Heart right ventricle (tissue), 2 donors: ENCODE results near the gene TEX52.

DNA sequence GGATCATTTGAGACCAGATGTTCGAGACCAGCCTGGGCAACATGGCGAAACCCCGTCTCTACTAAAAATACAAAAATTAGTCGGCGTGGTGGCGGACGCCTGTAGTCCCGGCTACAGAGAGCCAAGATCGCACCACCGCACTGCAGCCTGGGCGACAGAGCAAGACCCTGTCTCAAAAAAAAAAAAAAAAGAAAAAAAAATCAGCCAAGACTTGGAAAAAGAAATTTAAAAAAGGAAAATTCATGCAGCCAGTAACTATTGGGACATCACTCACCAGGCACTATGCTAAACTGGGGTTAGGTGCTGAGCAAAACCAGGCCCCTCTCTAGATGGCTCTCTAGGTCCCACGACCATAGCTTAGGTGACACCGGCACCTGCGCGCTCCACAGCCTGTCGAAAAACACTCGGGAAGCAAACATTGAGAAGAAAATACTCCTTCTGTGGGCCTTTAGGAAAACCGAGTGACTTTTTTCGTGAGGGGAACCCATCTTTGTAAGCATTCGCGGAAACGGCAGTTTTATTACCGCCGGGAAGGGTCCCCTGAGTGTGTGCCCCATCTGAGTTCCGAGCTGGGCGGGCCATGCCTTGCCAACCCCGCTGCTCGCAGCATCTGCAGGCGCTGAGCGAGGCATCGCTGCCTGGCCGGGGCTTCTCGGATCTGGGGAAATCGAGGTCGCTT is 908 bp upstream of the FKBP4 start:
- PRO-cap, 2 experiments = no peak in any of the 2 experiments

DNA sequence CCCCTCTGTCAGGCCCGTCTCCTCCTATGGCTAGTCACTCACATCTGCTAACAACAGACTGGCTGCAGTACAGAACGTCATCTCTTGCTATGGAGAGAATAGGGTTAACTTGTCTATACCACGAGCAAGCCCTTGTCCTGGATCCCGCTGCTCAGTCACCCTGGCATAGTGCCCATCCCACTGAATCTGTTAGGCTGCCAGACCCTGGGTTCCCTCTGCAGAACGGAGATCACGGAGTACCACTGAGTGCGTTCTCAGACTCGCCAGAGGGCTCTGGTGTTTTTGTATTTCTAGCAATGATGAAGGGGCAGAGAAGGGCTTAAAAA is 6.2 kb upstream of the NRIP2 start:
- PRO-cap, 2 experiments = peak in 1 of 2 experiments; most common plus-strand start position 220 of the sequence (in 1)

DNA sequence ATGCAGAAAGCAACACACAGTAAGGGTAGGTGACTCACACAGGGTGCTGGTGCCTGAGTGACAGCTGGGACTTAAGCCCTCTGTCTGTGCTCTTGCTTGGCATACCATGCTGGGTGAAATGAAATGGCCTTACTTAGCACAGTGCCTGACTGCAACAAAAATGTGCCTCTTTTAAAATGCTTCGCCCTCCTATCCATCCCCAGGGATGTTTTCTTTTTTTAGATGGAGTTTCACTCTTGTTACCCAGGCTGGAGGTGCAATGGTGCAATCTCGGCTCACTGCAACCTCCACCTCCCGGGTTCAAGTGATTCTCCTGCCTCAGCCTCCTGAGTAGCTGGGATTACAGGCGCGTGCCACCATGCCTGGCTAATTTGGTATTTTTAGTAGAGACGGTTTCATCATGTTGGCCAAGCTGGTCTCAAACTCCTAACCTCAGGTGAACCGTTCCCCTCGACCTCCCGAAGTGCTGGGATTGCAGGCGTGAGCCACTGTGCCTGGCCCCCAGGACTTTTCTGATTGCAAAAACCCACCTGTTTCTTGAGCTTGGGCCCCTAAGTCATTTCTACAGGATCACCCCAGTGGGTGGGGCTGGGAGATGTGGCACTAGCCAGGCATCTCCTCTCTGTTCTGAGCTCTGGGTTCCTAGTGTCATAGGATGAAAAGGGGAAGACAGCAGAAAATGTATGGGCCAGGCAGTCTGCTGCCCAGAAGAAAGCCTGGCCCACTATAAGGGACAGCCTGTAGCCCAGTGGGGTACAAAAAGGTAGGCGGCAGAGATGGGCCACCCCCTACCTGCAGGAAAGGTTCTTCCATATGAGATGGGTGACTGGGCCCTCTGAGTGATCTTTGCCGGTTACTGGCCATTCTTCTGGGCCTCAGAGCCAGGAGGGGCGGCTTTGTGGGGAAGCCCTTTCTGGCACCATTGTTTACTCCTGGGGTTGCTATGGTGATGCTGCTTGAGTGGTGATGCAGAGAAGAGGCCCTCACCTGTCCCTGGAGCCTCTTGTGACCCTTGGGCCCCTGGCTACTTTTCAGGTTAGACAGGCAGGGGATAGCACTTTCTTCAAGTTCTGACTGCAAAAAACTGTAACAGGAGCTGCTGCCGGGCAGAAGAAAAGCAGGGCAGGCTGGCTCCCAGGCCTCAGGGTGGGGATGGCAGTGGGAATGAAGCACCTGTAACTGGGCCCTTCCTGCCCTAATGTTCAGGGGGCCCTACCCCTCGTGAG is at the start of gene TEX52:
TSS of gene TEX52 (minus strand) at position 877 of the 1,226 bp plus-strand sequence.
- PRO-cap, 2 experiments = no peak in any of the 2 experiments

DNA sequence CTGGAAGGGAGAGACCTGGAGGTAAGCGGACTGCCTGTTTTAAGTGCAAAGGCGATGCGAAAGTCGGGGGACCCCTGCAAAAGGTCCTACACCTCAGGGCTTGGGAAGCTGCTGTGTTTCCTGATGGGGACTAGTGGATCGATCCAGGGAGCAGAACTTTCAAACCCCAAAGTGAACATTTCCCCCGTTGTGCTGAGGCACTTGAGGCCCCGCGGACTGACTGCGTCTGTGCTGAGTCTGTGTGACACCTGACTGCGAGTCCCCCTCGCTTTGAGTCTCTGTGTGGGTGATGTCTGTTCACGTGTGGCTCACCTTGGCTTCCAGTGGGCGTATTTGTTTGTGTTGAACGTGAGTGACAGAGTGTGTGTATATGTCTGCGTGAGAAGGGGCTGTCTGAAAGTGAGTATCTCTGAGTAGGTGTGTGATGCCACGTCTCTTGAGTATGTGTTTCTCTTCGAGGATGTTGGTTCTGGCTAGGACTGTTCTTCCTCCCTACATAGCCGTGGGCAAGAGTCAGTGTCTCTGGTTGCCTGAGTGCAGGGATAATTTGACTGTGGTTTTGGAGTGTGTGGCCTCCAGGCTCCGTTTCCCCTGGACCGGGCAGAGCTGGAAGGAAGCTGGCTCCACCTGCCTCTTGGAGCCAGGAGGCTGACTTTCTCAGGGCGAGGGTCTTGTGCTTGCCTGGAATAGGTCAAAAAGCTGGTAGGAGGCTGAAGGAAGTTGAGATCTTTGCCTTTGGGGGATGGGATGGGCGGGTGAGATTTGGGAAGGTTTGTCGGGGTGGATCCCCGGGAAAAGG is 1.3 kb downstream of the TEAD4 start:
- PRO-cap, 2 experiments = no peak in any of the 2 experiments

GRCh38 chr12:3020682-3021267 is 56.4 kb upstream of the TSPAN9 start:
- PRO-cap, 2 experiments = no peak in any of the 2 experiments

DNA sequence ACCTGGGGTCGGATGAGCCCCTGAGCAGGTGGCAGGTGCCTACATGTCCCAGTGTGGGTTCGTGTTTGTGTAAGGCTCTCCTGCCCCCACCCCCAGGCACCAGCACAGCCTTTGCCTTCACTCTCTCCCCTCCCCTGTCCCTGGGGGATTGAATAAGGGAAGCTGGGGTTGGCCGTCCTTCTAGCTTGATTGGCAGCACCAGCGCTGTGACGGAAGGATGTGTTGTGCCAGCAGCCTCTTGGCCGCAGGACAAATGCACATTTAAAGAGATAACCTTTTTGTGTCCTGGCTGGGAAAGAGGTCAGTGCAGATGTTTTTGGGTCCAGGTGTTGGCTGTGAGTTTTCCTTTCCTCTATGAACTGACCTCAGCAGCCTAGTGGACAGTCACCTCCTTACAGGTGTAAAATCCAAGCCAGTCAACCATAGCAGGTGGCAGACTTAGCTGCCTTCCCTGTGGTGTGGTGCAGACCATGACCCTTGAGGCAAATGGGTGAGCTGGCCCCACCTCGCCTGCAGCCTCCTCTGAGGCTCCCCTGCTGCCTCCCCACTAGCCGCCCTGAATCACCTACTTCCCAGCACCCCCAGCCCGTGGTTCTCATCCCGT is 34.6 kb upstream of the TSPAN9 start:
- PRO-cap, 2 experiments = peak in 1 of 2 experiments; most common minus-strand start position 150 of the sequence (in 1)

DNA sequence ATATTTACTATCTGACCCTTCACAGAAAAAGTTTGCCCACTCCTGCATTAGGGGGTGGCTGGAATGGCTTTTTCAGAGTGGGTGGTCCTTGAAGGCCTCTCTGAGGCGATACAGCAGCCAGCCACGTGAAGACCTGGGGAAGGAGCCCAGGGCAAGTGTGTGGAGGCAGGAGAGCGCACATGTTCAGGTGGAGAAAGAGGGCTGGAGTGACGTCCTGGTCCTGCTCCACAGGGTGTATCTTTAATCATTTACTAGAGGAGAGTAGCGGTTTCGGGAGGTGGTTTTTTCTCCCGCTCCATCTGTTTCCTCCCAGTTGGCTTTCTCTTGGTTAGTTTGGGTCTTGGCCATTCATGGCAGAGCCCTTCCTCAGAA is 27.7 kb upstream of the TSPAN9 start:
- PRO-cap, 2 experiments = no peak in any of the 2 experiments

DNA sequence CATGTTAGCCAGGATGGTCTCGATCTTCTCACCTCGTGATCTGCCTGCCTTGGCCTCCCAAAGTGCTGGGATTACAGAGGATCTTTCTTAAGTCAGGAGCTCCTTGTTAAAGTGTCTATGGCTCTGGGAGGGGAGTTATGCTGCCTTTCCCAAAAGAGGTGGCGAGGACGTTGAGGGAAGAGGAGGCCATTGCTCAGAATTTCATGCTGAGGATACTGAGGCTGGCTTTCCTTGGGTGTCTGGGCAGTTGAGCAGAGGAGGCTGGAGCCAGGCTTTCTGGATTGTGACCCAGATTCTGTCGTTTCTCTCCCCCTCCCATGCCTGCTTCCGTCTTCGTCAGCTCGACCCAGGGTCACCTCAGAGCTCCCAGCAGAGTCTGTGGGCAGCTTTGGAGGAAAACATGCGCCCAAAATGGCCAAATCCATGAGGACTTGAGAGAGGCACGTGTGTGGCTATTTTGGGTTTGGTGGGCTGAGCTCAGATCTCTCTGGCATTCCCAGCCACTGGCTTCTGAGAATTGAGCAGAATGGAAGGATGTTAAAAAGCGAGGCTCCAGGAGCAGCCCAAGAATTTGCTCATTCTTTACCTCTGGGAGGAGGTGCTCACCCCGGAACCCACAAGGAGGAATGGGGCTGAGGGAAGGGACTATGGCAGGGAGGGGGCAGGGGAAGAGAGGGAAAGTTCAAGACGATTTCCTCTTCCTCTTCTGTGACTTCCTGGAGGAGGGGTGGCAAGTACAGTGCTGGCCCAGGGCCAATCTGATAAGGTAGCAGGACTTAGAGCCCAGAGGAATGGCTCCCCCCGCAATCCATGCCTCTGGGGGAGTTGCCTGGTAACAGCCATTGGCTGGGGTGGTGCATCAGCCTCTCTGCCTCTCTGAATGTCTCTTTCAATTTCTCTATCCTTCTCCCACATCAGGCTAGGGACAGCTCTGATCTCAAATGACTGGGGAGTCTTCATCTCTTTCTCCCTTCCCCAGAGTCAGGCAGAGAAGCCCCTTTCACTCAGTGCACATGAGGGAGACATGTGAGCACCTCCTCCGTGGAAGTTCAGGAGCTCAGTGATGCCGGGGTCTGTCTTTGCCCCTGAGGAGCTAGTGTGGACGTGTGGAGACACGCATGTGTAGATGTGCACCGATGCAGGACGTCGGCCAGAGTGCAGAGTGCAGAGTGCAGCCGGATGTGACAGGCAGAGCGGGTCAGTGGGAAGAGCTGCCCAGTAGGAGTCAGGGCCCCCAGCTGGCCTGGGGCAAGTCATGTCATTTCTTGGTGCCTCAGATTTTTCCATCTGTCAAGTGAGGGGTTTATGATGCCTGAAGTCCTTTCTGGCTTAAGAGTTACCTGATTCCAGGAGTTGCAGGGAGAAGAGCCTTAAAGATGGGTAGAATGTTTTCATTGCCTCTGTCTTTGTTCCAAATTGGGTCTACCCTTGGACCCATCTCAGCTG is 20.2 kb downstream of the TSPAN9 start:
- PRO-cap, 2 experiments = peak in 1 of 2 experiments; most common minus-strand start position 1,157 of the sequence (in 1)

- PRO-cap, 2 experiments = peak in 1 of 2 experiments; most common plus-strand start chr12:3235809 (in 1); most common minus-strand start chr12:3235554 (in 1)
These were observed 158.4 kb downstream of the TSPAN9 start for GRCh38 chr12:3235442-3236047.

- PRO-cap, 2 experiments = no peak in any of the 2 experiments
These were observed 175.9 kb upstream of the PRMT8 start for GRCh38 chr12:3315149-3315537.

DNA sequence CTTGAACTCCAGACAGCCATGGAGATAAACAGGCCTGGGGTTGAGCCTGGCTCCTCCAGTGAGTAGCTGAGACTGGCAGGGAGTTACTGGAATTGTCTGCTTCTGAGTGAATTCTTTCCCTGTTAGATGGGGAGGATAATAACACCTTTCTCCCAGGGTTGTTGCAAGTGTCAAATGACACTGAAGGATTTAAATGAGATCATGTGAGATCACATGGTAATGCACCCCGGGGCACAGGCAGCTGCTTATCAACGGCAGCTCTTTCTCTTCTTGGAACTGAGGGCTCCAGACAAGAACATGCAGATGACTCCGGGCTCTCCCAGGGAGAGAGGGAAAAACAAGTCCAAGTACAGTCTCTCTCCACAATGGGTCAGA is 109.0 kb downstream of the PRMT8 start:
- PRO-cap, 2 experiments = no peak in any of the 2 experiments

- PRO-cap, 2 experiments = no peak in any of the 2 experiments
These were observed 1.7 kb downstream of the PARP11 start for GRCh38 chr12:3871237-3872114.

DNA sequence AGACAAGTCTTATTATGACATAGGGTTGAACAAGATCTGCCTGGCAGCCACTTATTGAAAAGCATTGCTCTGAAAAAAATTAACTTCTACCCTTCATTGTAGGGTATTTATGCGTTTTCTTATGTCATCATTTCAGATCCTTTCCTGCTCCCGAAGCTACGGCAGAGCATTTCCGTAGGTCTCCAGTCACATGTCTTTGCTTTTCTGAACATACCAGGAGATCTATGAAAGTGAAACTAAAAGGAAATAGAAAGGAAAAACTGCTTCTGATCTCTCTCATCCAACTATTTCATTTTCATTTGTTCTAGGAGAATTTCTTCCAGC is 11.9 kb upstream of the PARP11 start:
- PRO-cap, 2 experiments = no peak in any of the 2 experiments

- PRO-cap, 2 experiments = peak in 2 of 2 experiments; most common plus-strand start chr12:4308087 (in 1); most common minus-strand start chr12:4307938 (in 2)
These were observed 13.2 kb upstream of the TIGAR start for GRCh38 chr12:4307653-4308348.

DNA sequence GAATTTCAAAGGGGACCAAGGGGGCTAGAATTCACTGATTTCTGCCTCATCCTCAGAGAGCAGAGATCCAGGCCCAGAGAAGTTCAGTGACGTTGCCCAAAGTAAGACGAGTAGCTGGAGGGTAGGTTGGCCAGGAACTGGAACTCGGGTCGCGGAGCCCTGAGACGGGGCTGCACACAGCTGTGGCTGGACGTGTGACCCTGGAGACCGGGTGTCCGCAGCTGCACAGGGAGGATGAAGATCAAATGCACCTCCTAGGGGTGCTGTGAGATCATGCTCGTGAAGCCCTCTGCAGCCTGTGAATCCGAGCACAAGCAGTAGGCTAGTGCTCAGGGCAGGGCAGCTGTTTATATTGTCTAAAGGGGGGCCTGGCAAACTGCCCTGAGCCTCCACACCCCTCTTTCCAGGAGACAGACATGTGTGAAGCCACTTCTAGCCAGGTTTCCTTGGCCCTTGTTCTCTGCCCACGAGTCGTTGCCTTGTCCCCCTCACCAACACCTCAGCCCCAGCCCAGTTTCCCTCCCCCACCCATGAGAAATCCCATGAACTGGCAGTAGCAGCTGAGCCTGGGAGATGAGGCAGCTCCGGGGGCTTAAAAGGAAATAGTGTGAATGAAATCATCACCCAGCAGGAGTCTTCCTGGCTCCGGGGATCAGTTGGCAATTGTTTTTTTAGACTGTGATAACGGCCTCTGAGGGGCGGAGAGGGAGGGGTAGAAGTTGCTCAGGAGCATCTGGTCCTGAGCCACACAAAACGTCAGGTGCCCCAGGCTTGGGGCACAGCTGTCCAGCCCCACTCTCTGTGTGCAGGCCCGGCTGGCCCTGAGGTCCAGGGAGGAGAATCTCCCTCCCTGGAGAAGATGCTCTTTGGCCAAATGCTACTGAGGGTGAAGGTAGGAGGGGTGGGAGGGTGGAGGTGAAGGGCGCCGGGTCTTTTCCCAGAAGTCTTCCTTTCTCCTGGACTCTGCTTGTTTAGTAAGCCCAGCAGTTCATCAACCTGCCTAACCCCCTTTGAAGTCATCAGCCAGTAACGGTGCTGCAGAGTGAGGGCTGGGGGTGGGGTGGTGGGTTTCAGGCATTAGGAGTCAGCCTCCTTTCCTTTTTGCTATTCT is 4.1 kb downstream of the FGF6 start:
- PRO-cap, 2 experiments = no peak in any of the 2 experiments

GRCh38 chr12:4509226-4509645 is 29.0 kb downstream of the C12orf4 start:
- PRO-cap, 2 experiments = no peak in any of the 2 experiments

- PRO-cap, 2 experiments = no peak in any of the 2 experiments
These were observed 7.2 kb downstream of the C12orf4 start for GRCh38 chr12:4530993-4531642.

GRCh38 chr12:4557160-4557506 is 4.9 kb upstream of the DYRK4 start:
- PRO-cap, 2 experiments = peak in 1 of 2 experiments; most common minus-strand start chr12:4557269 (in 1)

- PRO-cap, 2 experiments = no peak in any of the 2 experiments
These were observed 24.4 kb downstream of the NDUFA9 start for GRCh38 chr12:4673044-4674002.

- PRO-cap, 2 experiments = no peak in any of the 2 experiments
These were observed 1.3 kb downstream of the KCNA1 start for GRCh38 chr12:4911001-4911350.